NB4 (cell line): ENCODE data around the genes CCNL1, SMC4 and SLITRK3.

- RRBS: 1% methylated on average over 58 of the region's 103 CpGs
Measured at GRCh38 chr3:157159174-157160224, at the start of gene CCNL1. CCNL1 (minus strand) TSS chr3:157160147.

- RRBS: under 1% methylated on average over 3 of the region's 16 CpGs
Measured at GRCh38 chr3:157160225-157160420, 176 bp upstream of the CCNL1 start.

DNA sequence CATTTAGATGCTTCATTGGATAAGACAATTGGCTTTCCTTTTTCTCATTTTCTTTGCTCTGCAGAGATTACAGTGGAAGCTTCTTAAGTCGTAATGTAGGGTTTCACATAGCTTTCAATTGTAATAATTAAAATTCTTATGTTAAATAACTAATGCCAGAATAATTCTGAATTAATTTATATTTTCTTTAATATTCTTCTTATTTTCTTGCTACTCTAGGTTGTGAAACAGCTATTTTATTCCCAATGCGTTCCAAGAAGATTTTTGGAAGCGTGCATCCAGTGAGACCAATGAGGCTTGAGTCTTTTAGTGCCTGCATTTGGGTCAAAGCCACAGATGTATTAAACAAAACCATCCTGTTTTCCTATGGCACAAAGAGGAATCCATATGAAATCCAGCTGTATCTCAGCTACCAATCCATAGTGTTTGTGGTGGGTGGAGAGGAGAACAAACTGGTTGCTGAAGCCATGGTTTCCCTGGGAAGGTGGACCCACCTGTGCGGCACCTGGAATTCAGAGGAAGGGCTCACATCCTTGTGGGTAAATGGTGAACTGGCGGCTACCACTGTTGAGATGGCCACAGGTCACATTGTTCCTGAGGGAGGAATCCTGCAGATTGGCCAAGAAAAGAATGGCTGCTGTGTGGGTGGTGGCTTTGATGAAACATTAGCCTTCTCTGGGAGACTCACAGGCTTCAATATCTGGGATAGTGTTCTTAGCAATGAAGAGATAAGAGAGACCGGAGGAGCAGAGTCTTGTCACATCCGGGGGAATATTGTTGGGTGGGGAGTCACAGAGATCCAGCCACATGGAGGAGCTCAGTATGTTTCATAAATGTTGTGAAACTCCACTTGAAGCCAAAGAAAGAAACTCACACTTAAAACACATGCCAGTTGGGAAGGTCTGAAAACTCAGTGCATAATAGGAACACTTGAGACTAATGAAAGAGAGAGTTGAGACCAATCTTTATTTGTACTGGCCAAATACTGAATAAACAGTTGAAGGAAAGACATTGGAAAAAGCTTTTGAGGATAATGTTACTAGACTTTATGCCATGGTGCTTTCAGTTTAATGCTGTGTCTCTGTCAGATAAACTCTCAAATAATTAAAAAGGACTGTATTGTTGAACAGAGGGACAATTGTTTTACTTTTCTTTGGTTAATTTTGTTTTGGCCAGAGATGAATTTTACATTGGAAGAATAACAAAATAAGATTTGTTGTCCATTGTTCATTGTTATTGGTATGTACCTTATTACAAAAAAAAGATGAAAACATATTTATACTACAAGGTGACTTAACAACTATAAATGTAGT, 6.0 kb downstream of the PTX3 start:
- RRBS: no CpG with 5 or more reads among the region's 7 CpGs

GRCh38 chr3:157532318-157533005, 29.2 kb upstream of the VEPH1 start:
- RRBS: no CpG with 5 or more reads among the region's 6 CpGs

DNA sequence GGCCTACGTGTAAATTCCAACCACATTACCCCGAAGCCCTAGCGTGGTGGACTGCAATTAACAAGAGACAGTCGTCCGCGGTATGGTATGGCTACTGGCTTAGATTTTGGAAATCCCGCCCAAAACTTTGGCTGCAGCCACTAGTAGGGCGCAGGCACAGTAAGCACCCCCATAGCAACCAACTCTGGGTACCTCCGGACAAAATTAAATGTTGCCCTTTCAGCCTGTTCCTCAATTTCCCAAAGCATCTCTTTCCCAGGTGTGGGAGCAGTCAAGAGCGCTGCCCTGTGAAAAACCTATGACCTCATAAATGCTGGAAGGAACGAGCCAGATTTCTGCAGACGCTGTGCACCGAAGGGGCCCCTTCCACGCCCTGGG, 675 bp downstream of the RARRES1 start:
- RRBS: no CpG with 5 or more reads among the region's 14 CpGs

DNA sequence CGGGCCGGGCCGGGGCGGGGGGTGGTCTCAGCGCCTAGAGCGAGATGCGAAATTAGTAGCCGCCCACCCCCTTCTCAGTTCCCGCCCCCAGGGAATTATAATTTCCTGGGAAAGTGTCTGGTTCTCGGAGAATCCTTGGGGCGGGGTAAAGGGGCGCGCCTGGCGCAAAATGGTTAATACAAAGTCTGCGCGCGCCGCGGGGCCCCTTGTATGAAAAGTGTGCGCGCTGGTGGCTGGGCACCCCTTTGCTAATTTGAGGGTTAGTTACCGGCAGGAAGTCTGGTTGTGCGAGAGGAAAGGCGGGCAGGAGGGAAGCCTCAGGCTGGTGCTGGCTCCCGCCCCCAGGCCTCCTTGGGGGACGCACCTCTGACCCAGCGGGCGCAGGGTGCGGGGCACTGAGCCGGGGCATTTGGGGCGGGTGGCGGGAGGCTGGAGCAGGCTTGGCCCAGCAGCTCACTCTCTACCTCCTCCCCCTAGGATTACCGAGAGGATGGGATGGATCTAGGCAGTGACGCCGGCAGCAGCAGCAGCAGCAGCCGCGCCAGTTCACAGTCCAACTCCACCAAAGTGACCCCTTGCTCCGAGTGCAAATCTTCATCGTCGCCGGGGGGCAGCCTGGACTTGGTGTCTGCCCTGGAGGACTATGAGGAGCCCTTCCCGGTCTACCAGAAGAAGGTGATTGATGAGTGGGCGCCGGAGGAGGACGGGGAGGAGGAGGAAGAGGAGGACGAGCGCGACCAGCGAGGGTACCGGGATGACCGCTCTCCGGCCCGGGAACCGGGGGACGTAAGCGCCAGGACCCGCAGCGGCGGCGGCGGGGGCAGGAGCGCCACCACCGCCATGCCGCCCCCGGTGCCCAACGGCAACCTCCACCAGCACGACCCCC, 461.0 kb upstream of the C3orf80 start:
- RRBS: 47% methylated on average over 27 of the region's 67 CpGs

GRCh38 chr3:159840875-159841398, 384.3 kb upstream of the C3orf80 start:
- RRBS: no CpG with 5 or more reads among the region's 3 CpGs

DNA sequence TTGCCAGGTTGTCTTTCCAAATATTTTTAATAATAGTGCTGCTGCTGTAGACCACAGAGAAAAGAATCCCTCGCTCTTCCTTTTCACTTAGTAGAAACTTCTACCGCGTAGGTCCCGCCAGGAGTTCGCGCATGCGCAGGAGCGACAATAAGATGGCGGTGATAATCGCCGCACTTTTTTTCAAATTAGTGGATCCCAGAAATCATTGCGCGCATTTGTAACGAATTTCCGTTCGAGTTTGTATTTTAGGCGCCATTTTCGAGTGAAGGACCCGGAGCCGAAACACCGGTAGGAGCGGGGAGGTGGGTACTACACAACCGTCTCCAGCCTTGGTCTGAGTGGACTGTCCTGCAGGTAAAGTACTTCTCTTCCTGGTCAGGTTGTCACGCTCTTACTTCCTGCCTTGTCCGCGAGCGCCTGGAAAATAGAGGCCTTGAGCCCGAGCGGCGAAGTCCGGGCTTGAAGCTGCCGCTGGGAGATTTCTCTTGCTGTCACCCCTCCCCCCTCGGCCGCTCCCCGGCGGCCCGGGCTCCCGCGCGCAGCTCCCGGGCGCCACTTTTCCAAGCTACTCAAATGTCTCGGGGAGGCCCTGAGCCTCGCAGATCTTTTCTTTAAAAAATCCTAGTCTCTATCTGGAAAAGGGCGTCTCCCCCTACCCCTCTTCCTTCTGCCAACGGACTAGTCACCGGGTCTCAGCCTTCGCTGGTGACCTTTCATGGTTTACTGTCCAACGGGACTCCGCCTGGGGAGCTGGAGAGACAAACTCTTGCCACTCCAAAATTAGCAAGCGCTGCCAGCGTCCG, at the start of gene SMC4:
SMC4 (plus strand) TSS at position 255 of the 803 bp plus-strand sequence.
- RRBS: under 1% methylated on average over 5 of the region's 53 CpGs

- RRBS: no CpG with 5 or more reads among the region's 2 CpGs
Measured at GRCh38 chr3:160500657-160501084, 51.1 kb upstream of the TRIM59 start.

- RRBS: no CpG with 5 or more reads among the region's 4 CpGs
Measured at GRCh38 chr3:160678391-160679011, 1.5 kb downstream of the ARL14 start.

DNA sequence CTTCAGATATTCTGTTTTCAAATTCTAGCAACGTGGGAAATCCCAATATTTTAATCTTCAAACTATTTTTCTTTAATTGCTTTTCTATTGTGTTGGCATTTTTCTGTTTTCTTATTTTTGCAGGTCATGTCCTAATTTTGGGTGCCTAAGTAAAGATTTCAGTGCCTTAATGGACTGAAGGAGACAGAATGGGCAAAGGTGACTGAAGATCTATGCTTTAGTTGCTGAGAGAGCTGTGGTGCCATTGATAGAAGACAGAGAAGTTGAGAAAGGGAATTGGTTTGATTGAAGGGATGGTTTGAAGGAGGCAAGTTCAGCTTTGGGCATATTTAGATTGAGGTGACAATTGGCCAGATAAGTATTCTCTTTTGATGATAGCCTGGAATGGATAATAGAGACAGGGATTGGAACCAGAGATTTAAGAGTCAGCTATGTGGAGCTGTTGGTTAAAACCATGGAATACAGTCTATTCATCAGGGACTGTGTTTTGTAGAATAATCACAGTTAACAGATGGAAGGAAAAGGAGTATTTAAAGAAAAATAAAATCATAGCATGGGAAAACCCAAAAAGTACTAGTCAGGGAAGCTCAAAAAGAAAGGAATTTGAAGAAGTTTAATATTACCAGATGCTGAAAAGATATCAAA, 61.6 kb downstream of the PPM1L start:
- RRBS: no CpG with 5 or more reads among the region's 1 CpG

DNA sequence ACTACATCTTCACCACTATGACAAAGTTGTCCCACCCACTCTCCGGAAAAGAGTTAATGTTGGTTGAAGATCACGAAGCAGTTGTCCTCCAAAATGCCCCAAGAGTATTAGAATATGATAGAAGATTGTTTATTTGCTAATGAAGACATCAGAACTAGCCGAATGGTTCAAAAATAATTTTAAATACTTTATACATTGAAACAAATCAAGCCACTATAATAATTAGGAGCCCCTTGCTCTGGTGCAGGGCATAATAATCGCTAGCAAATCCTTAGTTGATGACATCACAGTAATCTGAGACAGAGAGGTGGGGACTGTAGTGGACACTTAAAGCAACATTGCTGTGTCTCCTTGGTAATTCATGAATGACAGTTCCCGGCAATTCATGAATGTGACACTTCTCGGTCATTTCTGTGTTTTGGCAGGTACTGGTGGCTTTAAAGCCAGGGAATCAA, 114.2 kb downstream of the PPM1L start:
- RRBS: no CpG with 5 or more reads among the region's 6 CpGs

DNA sequence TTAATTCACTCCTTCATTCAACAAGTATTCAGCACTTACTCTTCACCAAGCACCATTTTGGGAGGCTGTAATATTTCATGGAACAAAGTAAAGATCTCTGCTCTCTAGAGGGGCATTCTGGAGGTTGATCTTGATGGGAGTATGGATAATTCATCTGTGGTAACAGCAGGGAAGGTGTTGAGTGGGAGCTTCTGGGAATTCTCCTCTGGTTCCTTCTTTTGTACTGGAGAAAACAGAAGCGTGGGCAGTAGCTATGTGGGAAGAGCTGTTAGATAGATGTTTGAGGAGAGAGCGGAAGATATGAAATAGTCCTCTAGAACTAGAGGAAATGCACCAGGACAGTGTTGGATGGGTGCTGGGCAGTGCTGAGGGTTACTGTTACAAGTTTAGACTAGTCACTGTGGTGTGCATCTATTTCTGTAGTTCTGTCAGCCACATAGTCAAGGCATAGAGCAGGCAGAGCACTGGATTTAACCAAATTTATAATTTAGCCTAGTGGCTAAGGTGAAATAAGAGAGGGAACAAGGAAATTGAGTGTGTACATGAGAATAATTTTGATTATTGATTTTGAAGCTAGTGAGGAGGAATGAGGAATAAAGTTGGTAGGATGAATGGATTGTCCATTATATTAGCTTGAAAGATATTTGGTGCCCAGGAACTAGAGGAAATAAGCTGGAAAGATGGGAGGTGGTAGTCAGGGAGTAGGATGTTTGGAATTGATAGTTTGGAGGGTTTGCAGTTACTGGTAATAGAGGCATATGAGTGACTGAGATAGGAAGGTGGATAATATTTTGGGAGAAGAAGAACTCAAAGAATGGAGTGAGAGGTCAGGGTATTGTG, 9.7 kb downstream of the NMD3 start:
- RRBS: no CpG with 5 or more reads among the region's 2 CpGs

DNA sequence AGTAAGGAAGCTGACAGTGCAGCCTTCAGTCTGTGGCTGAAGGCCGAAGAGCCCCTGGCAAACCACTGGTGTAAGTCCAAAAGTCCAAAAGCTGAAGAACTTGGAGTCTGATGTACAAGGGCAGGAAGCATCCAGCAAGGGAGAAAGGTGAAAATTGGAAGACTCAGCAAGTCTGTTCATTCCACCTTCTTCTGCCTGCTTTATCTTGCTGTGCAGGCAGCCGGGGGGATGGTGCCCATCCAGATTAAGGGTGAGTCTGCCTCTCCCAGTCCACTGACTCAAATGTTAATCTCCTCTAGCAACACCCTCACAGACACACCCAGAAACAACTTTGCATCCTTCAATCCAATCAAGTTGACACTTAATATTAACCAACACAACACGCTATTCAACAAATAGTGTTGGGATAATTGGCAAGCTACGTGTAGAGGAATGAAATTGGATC, 61.3 kb downstream of the NMD3 start:
- RRBS: no CpG with 5 or more reads among the region's 4 CpGs

DNA sequence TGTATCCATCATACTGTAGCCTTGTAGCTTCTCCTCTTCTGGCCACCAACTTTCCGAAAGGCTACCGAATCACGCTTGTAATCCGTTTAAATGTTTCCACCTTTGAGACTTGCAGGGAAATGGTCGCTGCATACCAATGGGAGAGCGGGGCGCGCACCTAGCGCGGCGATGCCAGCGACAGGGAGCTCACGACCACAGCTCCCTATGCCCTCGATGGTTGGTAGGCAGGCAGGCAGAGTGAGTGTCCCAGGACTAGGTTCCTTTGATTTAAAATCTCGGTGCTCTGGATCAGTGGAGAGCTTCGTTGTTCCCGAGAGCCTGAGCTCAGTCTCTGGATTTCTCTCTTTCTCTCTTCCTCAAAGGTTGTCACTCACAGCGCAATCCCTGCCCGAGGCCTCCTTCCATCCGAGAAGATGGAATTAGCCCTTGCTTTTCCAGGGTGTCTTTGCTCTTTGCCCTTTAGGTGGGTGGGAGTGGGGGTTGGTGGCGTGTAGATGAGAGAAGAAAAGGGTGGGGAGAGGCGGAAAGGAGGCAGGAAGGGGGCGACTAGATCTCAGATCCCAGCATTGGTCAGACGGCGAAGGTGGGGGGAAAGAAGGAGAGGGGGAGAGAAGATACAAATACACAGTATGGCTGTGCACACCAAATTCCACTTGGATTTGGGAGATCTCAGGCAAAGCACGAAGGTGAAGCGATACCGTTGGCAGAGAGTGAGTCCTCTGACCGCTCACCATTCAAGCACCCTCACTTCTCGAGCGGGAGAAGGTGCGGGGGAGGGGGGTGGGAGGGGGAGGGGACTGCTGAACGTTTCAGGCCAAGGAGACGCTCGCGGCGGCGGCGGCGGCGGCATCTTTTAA, at the start of gene SLITRK3:
SLITRK3 (minus strand) TSS at position 721 of the 857 bp plus-strand sequence.
- RRBS: no CpG with 5 or more reads among the region's 41 CpGs

DNA sequence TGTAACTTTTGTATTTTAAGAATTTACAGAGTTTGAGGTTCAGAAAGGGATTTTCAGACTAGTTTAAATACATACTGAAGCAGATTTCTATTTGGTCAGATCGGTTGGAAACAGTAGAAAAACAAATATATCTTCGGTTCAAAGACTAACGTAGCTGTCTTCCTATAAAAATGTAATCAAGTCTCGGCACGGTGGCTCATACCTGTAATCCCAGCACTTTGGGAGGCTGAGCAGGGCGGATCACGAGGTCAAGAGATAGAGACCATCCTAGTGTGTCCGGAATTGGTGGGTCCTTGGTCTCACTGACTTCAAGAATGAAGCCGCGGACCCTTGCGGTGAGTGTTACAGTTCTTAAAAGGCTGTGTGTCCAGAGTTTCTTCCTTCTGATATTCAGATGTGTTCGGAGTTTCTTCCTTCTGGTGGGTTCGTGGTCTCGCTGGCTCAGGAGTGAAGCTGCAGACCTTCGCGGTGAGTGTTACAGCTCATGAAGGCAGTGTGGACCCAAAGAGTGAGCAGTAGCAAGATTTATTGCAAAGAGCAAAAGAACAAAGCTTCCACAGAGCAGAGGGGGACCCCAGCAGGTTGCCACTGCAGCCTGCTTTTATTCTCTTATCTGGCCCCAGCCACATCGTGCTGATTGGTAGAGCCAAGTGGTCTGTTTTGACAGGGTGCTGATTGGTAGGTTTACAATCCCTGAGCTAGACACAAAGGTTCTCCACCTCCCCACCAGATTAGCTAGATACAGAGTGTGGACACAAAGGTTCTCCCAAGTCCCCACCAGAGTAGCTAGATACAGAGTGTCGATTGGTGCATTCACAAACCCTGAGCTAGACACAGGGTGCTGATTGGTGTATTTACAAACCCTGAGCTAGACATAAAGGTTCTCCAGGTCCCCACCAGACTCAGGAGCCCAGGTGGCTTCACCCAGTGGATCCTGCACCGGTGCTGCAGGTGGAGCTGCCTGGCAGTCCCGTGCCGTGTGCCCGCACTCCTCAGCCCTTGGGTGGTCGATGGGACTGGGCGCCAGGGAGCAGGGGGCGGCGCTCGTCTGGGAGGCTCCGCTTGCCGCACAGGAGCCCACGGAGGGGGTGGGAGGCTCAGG, 80.6 kb upstream of the BCHE start:
- RRBS: no CpG with 5 or more reads among the region's 30 CpGs